Endometrial microvascular endothelial cells (primary cell): ENCODE measurements around the gene VSTM2L.

- RAMPAGE, long total RNA, result no peak
These were observed 9.9 kb upstream of the SRC start for GRCh38 chr20:37335673-37336872.

- RAMPAGE, long total RNA, result no peak
These were observed 640 bp downstream of the SRC start for GRCh38 chr20:37346508-37347051.

DNA sequence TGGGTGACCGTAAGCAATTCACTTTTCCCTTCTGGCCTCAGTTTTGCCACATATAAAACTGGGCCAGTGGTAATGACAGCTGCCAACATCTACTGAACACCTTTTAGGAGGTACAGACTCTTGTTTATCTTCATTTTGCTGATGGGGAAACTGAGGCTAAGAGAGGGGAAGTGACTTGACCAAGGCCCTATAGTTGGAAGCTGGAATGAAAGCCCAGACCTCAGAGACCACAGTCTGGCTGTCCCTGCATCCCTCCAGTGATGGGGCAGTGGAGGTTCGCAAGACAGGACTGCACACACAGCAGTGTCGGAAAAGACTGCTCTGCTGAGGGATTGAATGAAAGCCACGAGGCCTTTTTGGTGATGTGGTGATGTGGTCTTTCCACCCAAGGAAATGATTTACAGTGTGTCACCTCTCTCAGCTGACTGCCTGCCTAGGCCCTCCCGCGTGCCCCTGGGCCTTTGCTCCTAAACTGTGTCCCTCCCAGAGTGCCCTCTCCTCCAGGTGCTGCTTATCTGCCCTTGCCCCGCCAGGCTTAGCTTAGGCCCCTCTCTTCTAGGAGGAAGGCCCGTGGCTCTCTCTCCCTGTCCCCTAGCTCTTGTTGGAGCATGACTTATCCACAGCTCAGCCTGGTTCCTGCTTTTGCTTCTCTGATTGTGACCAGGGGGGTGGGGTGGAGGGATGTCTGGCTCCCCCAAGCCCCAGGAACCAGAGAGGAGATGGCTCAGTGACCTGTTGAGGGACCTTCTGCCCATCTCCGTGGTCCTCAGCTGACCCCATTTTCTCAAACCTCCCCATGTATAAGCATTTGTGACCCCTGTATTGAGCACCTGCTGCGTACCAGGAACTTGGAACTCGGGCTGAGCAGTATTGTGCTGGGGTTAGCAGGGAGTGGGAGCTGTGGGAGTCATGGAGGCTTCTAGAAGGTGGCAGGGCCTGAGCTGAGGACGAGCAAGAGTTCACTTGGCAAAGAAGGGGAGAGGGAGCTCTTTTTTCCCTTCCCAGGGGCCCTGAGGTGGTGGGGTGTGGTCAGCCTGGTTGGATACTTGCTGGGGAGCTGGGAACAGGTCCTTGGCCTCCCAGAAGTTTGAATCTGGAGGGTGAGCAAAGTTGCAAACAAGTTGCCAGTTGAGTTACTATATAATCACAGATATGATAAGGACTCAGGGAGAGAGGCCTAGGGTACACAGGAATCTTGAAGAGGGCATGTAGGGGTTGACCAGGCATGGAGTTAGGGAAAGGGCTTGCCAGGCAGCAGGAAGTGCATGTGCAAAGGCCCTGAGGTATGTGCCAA is 2.1 kb downstream of the SRC start:
- RAMPAGE, long total RNA, result no peak

- RAMPAGE, long total RNA, result no peak
These were observed 72.4 kb downstream of the SRC start for GRCh38 chr20:37418418-37418617.

- RAMPAGE, long total RNA, result no peak
These were observed 14.4 kb upstream of the BLCAP start for GRCh38 chr20:37542080-37542564.

DNA sequence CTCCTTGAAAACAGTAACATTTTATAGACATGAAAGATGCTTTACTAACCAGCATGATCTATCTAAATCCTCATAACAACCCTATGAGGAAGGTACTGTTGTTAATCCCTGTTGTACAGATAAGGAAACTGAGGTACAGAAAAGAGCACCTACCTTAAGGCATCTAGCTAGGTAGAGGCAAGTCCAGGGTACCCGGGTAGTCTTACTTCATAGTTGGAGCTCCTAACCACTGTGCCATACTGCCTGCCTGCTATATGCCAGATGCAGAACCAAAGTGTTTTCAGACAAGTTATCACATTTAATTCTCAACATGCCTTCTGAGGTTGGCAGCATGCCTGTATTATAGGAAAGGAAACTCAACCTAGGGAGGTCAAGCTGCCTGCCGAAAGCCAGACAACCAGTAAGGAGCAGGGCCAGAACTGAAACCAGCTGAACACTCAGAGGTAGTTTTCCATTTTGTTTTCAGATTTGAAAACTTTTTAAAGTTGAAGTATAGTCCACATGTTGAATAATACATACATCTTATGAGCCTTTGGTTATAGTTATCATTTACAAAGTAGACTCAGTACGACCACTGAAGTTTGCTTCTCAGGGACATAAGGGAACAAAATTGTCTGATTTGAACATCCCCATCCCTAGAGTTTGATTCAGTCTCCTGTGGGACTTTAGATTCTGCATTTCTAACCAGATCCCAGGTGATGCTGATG is 5.4 kb downstream of the CTNNBL1 start:
- RAMPAGE, long total RNA, result no peak

DNA sequence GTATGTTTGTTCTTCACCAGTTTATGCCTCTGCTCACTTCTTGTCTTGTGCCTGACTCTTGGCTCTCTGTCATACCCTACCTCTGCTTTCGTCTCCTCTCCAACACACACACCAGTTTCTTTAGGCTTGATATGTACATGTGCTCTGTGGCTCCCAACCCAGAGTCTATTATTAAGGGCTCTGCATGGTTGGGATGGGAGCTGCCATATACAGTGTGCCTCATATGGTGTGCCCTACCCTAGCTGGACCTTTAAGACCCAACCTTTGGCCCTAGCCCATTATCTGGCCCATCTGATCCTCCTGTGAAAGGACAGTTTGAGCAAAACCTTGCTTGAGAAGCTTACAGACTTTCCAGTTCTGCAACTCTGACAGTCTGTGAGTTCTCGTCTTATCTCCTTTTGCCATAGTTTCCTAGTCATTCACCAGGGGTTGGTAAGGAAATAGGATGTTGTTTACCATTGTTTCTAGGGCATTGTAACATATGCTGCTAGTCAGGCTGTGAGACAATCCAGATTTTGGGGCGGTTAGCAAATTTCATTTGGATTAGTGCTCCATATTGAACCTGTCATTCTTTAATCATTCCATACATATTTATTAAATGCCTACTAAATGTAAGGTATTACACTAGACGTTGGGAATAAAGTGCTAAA is 17.1 kb downstream of the CTNNBL1 start:
- RAMPAGE, long total RNA, result no peak

- RAMPAGE, long total RNA, result no peak
These were observed 44.0 kb downstream of the CTNNBL1 start for GRCh38 chr20:37737681-37738399.

DNA sequence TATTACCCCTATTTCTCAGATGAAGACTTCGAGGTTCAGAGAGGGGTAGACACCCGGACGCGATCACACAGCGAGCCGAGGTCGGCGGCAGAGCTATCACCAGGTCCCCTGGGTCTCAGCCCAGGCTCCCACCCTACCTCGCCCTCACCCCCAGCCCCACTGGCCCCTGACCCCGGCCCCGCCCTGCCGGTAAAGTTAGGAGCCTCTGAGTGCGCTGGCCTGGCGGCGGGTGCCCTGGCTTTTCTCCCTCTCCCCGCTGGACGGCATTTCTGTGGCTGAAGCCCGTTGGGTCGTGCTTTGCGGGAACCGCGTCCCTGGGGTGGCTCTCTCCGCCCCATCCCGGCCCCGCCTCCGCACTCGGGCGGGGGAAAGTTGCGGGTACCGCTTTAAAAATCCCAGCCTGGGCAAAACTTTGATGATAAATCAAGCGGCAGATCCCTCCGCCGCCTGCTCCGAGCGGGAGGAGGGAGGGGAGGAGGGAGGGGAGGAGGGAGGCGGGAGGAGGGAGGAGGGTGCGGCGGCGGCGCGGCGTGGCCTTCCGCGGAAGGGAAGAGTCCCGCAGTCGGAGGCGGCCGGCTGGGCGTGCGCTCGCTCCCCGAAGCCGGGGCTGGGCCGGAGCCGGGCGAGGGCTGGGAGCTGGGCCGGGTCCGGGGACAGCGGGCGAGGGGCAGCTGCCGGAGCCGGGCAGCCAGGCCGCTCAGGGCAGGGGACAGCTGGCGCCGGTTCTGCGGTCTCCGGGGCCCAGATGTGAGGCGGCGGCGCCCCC is at the start of gene VSTM2L:
Gene VSTM2L (plus strand): TSS at position 559 of the 766 bp plus-strand sequence.
- RAMPAGE, long total RNA, result no peak

GRCh38 chr20:37985936-37986448 is 47.3 kb downstream of the TTI1 start:
- RAMPAGE, long total RNA, result no peak

- RAMPAGE, long total RNA, result no peak
These were observed 51.8 kb downstream of the RPRD1B start for GRCh38 chr20:38085338-38085696.

DNA sequence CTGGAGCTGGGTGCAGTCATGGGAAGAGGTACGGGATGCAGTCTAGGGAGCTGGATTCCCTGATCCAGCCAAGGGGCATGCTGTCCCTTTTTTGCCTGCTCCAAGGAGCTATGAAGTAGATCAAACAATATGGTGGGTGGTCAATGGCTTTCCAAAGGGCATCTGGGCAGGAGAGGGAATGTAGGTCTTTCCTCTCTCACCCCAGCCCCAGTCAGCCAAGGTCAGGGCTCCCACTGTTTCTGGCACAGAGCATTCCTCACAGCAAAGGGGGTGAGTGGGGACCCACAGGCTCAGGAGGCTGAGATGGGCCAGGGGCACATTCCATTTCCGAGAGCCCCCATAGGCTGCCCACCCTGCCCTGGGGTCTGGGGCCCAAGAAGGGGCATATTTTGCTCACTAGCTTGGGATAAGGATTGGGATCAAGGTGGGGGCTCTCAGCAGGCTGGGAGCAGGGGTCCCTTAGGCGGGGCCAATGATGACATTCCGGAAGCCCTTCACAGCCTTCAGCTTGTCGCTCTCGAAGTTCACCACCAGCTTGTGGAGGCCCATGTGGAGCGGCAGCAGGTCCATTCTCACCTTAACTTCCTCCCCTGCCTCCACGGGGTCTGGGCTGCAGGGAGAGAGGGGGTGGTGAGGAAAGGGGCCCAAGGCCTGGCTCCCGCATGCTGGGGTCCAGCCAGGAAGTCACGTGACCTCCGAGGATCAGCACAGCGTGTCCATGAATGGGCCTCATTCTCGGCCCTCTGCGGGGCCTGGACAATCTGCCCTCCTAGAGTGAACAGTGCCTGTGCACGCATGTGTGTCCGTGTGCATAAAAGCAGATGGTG is 35.1 kb downstream of the TGM2 start:
- RAMPAGE, long total RNA, result no peak

DNA sequence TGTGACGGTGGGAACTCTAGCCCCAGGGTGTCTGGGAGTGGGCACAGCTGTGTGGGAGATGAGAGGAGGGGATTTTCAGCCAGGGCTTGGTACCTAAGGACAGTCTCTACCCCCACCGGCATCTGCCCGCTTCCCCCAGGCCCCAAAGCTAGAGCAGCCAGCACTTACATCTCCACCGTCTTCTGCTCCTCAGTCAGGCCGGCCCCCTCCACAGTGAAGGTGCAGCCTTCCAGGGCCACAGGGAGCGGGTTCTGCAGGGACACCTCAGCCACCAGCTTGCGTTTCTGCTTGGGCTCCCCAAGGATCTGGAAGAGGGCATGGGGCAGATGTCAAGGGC is 34.2 kb downstream of the TGM2 start:
- RAMPAGE, long total RNA, result no peak

DNA sequence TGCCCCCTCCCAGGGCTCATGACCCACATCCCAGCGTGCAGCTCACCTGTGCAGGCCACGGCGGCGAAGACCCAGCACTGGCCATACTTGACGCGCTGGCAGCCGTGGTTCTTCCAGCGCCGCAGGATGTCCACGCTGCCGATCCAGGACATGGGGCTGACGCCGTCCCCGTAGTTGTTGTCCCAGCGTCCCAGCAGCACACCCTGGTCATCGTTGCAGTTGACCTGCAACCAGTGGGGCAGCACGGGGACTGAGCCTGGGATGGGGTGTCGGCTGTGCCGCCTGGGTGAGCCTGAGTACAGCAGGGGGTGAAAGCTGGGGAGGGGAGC is 18.4 kb downstream of the TGM2 start:
- RAMPAGE, long total RNA, result no peak

- RAMPAGE, long total RNA, result no peak
These were observed 7.0 kb downstream of the TGM2 start for GRCh38 chr20:38157928-38158591.

- RAMPAGE, long total RNA, result no peak
These were observed 3.8 kb downstream of the TGM2 start for GRCh38 chr20:38161230-38161735.

- RAMPAGE, long total RNA, result no peak
These were observed 26.0 kb upstream of the TGM2 start for GRCh38 chr20:38191141-38191329.

GRCh38 chr20:38201314-38201628 is 36.2 kb upstream of the TGM2 start:
- RAMPAGE, long total RNA, result no peak

- RAMPAGE, long total RNA, result no peak
These were observed 14.8 kb downstream of the KIAA1755 start for GRCh38 chr20:38245630-38246215.

GRCh38 chr20:38373436-38373712 is 27.1 kb downstream of the LBP start:
- RAMPAGE, long total RNA, result no peak